Esophagus squamous epithelium (tissue), 4 donors: ENCODE measurements around a stretch of chr6.

DNA sequence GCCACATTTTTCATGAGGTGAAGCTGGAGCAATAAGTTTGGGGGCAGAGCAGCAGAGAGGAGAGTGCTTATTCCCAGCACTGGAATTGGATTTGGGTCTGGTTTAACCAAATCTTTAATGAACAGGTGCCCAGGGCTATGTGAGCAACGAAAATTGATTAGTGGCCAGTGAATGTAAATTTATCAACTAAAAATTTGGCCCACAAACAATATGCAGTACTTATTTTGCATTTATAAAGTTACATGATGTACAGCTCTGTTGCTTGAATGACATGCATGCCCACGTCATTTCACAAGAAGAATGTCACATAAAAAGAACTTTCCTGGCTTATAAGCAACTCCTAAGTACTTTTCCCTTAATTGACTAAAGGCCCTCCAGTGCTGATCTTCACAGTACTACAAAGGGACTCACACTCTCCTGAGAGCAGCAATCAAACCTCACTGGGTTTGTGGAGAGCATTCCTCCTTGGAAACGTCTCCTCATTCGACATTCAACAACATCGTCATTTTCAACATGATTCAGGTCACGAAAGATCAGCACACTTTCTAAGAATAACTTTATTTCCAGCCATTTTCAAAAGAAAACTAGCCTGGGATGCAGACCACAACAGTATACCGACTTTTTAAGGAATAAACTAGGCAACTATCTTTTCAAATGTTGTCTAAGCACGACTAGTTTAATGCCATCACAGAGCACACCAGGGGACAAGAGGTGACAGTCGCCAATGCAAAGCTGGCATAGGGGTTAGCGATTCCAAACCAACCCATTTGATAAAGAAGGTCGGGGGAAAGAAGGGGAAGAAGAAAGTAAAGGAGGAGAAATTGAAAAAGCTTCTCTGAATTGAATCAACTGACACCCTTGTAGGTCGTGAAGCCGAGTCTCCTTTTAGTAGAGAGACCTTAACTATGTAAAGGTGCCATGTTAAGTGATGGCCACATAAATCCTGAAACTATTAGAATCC is 111.0 kb downstream of the IPCEF1 start:
- PRO-cap: unidirectional peak, plus-strand start at position 358 of the sequence; bidirectional peak, plus-strand start at position 392 of the sequence, minus-strand start at position 399 of the sequence
- RAMPAGE, long total RNA, 4 experiments: no peak in any of the 4 experiments

DNA sequence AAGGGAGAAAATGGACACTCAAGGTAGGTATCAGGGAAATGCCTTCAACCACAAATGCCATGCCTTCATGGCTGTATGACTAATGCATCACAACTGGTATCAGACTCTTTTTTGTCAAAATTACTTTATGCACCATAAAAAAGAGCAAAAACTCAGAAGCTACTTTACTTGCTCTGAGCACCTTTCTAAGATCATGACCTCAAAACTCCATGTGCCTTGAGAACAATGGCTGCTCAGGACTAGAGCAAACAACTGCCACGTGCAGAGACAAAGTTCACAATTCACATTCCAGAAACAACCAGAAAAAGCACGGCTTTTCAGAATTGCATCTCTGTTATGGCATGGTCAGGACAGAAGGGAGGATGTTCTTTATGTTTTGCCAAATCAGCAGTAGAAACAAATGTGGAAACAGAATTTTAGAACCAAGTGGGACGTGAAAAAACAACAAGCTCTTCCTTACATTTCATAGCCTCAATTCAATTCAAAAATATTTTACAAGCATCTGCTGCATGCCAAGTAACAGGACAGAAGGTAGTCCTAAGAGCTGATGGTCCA is 70.5 kb downstream of the CNKSR3 start:
- PRO-cap: no peak
- RAMPAGE, long total RNA, 4 experiments: no peak in any of the 4 experiments

GRCh38 chr6:154615547-154616144 is 105.2 kb upstream of the CNKSR3 start:
- PRO-cap: no peak
- RAMPAGE, long total RNA, 4 experiments: no peak in any of the 4 experiments

DNA sequence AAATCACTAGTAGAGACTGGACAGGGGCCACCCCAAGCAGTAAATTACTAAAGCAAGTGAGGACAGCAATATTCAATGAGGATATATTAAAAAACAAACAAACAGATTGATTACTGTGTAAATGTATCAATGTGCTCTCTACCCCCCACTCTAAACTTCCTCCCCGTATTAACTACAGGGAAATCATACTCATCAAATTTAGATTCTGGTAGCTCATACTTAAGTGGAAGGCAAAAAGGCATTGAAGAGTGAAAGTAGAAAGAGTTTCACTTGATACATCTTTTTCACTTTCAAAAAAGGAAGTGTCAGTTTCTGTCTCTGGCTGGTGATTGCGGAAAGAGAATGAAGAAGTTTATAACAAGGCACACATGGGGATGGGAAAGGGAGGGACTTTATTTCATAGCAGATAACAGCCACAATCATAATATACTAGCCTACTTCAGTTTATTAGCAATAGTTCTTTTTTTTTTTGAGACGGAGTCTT is 49.1 kb upstream of the SCAF8 start:
- PRO-cap: no peak
- RAMPAGE, long total RNA, 4 experiments: no peak in any of the 4 experiments

- PRO-cap: bidirectional peak, plus-strand start at chr6:154733671, minus-strand start at chr6:154733296; bidirectional peak, plus-strand start at chr6:154734325, minus-strand start at chr6:154734106
- RAMPAGE, long total RNA, 4 experiments: start-site peak on the plus strand in 1 of 4 experiments, at chr6:154733696-154733881 at its widest, 19 reads per replicate
Observed at GRCh38 chr6:154733573-154734807, 774 bp downstream of the SCAF8 start.

- PRO-cap: no peak
- RAMPAGE, long total RNA, 4 experiments: no peak in any of the 4 experiments
Observed at GRCh38 chr6:154794860-154795546, 61.8 kb downstream of the SCAF8 start.

GRCh38 chr6:154803356-154804163 is 70.3 kb downstream of the SCAF8 start:
- PRO-cap: no peak
- RAMPAGE, long total RNA, 4 experiments: no peak in any of the 4 experiments

- PRO-cap: no peak
- RAMPAGE, long total RNA, 4 experiments: no peak in any of the 4 experiments
Observed at GRCh38 chr6:154814091-154814403, 80.8 kb downstream of the SCAF8 start.

DNA sequence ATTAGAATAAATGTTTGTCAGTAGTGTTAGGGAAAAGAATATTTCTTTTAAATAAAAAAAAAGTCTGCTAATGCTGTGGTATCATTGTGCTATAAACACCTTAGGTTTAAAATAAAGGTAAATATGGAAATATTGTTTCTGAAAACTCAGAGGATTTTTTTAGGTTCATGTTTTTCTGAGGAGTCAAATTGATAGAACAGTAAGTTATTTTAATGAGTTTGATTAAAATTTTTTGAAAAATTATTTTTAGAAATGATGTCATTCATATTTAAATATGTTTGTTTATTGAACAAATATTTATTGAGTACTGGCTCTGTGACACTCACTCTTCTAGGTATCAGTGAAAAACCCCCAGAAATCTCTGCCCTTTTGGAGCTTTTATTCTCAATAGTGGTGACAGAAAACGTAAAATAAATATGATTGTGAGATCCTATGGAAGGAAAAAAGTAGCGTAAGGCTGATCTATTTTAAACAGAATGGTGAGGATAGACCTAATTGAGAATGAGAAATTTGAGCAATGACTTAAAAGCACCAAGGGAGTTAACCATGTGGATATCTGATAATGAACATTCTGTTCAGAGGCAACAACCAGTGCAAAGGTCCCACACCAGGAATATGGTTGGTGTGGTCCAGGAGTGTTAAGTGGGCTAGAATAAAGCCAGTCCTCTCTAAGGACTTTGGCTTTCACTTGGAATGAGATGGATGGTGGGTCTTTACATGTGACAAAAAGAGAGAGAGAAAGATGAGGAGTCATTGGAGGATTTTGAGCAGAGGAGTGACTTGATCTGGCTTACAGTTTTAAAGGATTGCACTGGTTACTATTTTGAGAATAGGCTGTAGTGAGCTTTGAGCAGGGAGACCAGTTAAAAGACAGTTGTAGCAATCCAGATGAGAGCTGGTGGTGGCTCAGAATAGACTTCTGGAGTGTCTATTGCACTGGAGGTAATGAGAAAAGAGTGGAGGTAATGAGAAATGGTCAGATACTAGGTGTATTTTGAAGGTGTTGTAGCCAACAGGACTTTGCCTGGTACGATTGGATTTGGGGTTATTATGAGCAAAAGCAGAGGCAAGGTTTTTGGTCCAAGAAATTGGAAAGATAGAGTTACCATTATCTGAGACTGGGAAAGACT is 89.7 kb downstream of the SCAF8 start:
- PRO-cap: no peak
- RAMPAGE, long total RNA, 4 experiments: no peak in any of the 4 experiments

DNA sequence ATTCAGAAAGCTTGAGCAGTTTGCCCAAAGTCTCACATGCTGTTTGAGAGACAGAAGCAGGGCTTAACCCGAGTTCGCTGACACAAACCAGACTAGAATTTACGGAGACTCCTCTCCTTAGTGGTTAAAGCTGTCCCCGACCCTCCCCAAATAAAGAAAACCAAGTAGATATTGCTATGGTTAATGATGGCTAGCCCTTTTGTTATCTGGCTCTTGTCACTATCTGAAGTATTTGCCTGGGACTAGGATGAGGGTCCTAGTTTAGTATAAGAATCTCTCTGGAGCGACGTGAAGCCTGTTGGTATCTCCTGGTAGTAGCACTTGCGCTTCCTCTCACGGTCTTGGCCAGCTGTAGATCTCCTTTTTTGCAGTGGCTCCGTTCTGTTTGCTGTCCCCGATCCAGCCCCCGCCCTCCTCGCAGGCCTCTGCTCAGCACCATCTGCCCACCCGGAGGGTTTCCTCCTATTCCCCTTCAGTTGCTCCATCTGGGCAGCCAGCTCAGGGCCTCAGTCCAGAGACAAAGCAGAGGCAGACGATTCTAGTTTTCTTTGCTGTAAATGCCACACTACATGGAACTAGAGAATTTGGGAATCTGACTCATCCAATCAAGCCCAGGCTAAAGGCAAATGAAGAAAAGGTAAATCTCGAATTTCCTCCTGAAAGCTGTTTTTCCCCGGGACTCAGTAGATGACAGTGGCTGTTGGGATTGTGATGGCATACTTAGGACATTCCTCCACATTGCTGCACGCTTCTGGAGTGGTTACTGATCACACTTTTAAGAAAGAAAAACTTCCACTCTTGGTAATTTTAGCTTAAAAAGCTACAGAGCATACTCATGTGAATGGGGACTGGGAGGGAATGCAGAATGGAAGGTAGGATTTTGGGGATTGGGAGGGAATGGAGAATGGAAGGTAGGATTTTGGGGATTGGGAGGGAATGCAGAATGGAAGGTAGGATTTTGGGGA is 126.6 kb downstream of the TIAM2 start:
- PRO-cap: no peak
- RAMPAGE, long total RNA, 4 experiments: no peak in any of the 4 experiments

DNA sequence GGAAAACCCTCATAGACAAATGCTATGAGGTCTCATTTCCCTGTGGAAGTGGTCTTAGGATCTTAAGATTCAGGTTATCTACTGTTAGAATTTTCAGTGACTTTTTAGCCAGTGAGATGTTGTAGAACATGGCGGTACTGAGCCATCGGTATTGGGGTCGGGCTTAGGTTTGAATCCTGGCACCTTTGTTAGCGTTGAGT is 118.7 kb upstream of the CLDN20 start:
- PRO-cap: no peak
- RAMPAGE, long total RNA, 4 experiments: no peak in any of the 4 experiments

DNA sequence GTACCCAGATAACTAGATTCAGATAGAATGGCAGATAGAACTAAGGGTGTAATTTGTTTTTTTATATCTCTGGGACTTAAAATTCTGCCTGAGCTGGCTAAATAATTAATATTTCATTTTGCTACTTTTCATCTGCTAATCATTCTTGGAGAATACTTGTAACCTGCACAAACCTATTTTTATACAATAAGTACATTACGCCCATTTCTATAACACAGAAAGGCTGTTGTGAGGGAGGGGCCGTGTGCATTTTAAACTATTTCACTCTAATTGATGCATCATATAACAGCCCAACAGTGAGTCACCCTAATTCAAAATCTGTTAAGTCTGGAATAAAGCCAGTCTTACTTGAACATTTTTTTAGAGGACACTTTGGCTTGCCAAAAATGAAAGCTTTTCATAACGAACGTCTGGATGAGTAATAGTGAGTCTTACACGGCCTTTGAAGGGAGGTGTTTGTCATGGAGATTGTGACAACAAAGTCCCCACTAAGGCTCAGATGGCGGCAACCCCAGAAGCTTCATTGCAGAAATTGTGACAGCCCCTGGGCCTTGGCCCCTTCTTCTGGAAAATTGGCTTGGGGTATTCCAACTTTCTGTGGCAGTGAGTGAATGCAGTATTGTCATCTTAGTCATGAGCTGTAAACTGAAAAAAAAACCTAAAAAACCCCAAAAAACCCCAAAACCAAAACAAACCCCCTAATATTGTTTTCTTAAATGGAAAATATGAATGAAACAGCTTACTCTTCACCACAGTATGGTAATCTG is 92.7 kb upstream of the CLDN20 start:
- PRO-cap: no peak
- RAMPAGE, long total RNA, 4 experiments: no peak in any of the 4 experiments

DNA sequence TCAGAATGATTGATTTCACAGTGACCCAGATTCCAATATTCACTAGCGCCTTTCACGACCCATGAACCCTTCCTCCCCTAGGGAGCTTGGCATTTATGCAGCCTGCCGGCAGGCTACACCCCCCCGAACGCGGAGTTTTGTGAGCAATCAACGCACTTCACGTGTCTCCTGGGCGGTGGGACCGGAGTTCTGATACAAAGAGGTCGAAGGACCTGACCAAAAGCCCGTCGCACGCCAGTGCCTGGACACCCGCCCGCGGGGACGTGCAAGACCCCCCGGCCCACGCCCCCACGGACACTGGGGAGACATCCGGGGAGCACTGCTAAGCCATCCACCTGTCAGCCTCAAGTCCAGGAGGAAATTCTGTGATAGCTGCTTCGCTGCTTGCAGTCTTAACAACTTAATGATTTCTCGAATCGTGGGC is 311 bp downstream of the TFB1M start:
- PRO-cap: no peak
- RAMPAGE, long total RNA, 4 experiments: no peak in any of the 4 experiments

DNA sequence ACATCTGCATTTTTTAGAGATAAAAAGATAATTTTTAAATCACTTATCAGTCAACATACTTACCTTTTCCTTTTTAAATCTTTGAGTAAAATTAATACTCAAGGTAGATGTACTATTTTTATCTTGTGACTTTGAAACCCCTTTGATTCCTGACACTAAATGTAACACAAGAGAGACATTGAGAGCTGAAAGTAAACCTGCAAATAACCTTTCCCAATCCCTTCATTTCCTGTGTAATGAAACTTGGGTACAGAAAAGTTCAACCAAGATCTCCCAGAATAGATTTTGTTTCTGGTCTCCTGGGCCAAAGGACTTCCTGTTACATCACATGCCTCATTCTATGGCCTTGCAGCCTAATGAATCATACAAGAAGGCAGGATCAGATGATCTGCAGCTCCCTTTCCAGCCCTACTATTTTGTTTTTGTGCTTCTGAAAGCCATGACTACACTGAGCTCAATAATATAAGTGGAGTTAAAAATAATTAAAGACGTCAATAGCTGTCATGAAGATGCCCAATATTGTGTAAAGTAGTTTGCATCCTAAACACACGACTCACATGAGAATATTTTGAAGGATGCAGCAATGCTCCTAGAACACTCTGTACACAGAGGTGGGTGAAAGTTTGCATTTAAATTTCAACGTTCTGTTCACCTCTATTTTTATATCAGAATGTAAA is 73.3 kb upstream of the NOX3 start:
- PRO-cap: no peak
- RAMPAGE, long total RNA, 4 experiments: no peak in any of the 4 experiments

DNA sequence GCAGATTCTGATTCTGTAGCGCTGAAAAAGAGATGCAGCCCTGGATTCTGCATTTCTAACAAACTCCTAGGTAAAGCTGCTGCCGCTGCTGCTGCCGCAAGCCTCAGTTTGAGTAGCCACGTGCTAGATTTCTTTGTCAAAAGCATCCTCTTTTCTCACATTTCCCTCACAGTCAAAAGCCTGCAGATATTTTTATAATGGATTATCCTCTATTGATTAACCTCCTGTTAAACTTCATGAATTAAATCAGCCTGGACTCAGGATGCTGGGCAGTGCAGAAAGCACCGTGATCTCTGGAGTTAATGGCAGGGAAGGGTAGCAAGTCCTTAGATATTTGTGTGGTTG is 178.5 kb upstream of the NOX3 start:
- PRO-cap: no peak
- RAMPAGE, long total RNA, 4 experiments: no peak in any of the 4 experiments

GRCh38 chr6:155782250-155782578 is 326.6 kb upstream of the NOX3 start:
- PRO-cap: no peak
- RAMPAGE, long total RNA, 4 experiments: no peak in any of the 4 experiments

GRCh38 chr6:156534511-156534968 is 242.6 kb upstream of the ARID1B start:
- PRO-cap: unidirectional peak, minus-strand start at chr6:156534669
- RAMPAGE, long total RNA, 4 experiments: no peak in any of the 4 experiments

- PRO-cap: no peak
- RAMPAGE, long total RNA, 4 experiments: no peak in any of the 4 experiments
Observed at GRCh38 chr6:156688020-156688631, 89.1 kb upstream of the ARID1B start.

DNA sequence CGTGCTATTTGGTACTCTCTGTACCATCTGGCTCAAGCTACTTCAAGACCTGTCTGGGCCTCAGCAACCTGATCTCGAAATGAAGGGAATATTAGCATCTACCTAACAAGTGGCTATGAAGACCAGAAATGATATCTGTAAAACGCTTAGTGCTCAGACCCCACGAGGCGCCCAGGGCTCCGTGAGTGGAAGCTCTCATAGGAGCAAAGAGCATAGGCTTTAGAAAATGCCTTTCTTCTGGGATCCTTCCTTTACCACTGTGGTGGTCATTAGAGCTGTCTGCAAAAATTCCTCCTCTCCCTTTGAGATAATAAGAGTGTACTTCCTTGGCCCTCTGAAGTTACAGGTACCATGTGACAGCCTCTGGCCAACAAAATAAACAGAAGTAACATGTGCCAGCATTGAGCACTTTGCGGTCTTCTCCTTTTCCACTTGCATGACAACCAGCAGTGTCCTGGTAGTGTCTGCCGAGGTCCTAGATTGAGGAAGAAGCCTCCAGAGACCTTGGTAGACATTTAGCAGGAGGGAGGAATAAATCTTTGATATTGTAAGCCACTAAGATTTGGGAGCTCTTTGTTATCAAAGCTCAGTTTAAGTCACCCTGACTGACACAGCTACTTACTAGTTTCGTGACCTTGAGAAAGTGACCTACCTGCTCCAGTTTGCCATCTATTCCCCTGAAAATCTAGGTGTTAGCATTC is 87.6 kb upstream of the ARID1B start:
- PRO-cap: unidirectional peak, plus-strand start at position 460 of the sequence
- RAMPAGE, long total RNA, 4 experiments: no peak in any of the 4 experiments

GRCh38 chr6:156703650-156704130 is 73.5 kb upstream of the ARID1B start:
- PRO-cap: unidirectional peak, minus-strand start at chr6:156703833
- RAMPAGE, long total RNA, 4 experiments: no peak in any of the 4 experiments